HTERT-HM (cell line): ENCODE data around the gene GRIP2.

GRCh38 chr3:14472634-14473908, 67.1 kb downstream of the GRIP2 start:
- RRBS, result no CpG with 5 or more reads among the region's 26 CpGs

GRCh38 chr3:14521977-14522861, 17.9 kb downstream of the GRIP2 start:
- RRBS, result no CpG with 5 or more reads among the region's 22 CpGs

- RRBS, result no CpG with 5 or more reads among the region's 13 CpGs
These were observed at the start of gene GRIP2 for GRCh38 chr3:14539869-14540543. GRIP2 (minus strand) TSS chr3:14540342.

DNA sequence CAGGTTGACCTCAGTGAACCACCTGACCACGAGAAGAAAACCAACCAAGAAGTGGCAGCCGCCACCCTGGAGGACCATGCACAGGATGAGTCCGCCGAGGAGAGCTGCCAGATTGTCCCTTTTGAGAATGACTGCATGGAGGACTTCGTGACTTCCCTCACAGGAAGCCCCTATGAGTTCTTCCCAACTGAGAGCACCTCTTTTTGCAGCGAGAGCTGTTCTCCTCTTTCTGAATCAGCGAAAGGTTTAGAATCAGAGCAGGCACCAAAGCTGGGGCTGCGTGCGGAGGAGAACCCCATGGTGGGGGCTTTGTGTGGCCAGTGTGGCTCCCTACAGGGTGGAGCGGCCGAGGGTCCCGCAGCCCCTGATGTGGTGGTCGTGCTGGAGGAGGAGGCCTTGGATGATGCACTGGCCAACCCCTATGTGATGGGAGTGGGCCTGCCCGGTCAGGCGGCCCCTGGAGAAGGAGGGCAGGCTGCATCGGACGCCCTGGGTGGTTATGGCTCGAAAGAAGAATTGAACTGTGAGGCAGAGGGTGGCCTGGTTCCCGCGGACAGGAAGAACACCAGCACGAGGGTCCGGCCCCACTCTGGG, 1.3 kb downstream of the FGD5 start:
- RRBS, result no CpG with 5 or more reads among the region's 22 CpGs

GRCh38 chr3:15013371-15014090, 51.6 kb downstream of the MRPS25 start:
- RRBS, result no CpG with 5 or more reads among the region's 8 CpGs

GRCh38 chr3:15044293-15044969, 20.7 kb downstream of the MRPS25 start:
- RRBS, result no CpG with 5 or more reads among the region's 9 CpGs

DNA sequence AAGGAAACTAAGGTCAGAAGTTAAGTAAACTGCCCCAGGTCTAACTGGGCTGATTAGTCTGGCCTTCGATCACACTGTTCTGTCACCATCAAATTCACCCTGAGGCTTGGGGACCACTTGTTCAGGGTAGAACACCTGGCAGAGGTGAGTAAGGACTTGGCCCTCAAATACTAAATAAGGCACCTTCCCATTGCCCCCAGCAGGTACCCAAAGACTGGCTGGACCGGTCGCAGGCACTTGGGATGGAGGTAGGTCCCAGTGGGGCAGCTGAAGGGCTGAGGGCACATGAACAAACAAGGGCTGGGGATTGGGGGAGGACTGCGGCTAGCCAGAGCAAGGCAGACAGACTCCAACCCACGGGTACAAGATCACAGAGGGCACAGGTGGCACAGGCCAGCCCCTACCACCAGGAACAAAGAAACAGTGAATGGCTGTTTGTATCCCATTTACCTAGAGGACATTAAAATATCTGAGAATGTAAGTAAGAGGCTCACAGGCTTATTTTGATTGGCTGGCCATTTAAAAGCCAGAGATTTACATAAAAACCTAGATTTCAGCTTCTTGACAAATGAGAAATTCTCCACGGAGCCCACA, 1.8 kb downstream of the MRPS25 start:
- RRBS, result no CpG with 5 or more reads among the region's 6 CpGs

DNA sequence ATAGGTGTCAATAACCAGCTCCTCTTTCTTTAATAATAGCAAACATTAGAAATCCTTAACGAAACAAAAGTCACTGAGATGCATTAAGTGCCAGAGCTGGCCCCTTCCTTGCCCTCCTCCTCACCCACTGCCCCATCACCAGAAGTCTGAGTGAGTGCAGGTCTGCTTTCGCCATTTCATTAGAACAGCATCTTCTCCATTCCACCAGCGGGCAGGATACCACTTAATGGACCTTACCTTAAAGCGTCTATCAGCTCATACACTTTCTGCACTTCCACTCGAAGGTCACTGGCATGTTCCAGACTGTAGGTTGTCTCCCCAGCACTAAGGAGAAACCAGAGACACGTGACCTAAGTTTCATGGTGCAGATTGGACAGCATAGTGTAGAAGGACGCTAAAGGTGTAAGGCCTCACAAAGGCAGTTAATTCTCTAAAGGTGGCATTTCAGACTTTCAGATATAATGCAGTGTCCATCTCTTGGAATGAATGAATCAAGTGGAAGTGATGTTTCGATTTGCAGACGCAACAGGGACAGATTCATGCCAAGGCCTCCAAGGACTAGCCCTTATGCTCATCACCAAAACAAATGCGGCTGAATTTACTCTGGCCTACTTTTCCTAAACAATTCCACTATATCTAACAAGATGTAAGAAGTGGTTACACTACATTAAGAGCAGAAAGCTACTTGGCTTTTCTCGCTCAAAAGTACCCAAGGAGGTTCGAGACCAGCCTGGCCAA, 12.9 kb upstream of the MRPS25 start:
- RRBS, result no CpG with 5 or more reads among the region's 12 CpGs

- RRBS, result no CpG with 5 or more reads among the region's 4 CpGs
These were observed 2.9 kb downstream of the RBSN start for GRCh38 chr3:15095998-15096457.

DNA sequence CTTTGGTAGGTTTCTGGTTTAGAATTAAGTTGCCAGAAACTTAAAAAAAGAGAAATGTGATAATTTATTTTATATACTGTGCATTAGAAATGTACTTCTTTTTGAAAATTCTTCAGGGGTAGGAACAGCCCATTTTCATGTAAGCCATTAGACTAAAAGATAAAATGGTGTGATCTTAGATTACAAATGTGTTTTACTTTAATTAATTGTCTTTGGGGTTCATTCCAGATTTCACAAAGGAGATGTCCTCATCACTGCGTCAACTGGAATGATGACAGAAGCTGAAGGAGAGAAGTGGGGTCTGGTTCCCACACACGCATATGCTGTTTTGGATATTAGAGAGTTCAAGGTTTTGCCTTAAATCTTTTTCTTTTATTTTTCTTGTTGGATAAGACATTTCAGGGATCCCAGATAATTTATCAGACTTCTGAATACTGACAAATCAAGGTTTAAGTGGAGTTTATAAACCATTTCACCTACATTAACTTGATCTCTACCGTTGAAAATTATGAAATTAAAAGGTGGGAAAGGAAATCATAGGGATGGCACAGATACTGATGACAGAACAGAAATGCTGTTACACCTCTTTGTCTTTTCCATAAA, 28.9 kb downstream of the CAPN7 start:
- RRBS, result no CpG with 5 or more reads among the region's 3 CpGs

- RRBS, result no CpG with 5 or more reads among the region's 4 CpGs
These were observed 62.1 kb downstream of the SH3BP5 start for GRCh38 chr3:15270270-15270765.

DNA sequence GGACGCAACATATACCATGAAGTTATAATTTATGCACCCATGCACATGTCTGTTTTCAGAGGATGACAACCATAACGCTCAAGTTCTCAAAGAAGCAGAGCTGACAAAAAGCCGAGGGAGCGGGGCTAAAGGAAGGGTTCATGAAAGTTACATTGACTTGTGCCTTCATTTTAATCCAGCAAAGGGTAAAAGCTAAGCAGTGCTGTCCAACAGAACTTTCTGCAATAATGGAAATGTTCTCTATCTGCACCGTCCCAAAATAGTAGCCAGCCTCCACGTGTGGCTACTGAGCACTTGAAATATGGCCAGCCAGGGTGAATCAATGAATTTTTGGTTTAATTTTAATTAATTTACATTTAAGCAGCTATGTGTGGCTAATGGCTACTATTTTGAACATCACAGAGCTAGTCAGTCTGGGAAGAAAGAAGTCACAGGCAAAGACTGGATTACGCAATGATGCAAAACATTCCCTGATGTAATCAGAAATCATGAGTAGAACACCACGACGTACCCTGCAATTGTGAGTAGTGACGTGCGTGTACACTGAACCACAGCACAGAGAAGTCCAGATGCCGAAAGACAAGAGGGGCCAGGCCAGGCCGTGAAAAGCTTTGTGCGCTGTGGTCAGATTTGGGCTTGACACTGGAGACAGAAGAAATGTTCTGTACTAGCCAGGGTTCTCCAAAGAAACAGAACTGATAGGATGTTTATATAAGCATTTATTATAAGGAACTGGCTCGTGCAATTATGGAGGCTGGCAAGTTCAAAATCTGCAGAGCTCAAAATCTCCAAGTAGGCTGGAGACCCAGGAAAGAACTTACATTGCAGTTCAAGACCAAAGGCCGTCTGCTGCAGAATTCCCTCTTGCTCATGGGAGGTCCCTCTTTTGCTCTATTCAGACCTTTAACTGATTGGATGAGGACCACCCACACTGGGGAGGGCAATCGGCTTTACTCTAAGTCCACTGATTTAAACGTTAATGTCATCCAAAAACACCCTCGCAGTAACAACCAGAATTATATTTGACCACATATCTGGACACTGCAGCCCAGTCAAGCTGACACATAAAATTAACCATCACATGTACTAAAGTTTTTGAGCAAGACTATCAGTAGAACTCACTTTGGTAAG, 44.8 kb downstream of the SH3BP5 start:
- RRBS, result no CpG with 5 or more reads among the region's 19 CpGs

- RRBS, result no CpG with 5 or more reads among the region's 2 CpGs
These were observed 34.7 kb downstream of the SH3BP5 start for GRCh38 chr3:15297601-15298132.

DNA sequence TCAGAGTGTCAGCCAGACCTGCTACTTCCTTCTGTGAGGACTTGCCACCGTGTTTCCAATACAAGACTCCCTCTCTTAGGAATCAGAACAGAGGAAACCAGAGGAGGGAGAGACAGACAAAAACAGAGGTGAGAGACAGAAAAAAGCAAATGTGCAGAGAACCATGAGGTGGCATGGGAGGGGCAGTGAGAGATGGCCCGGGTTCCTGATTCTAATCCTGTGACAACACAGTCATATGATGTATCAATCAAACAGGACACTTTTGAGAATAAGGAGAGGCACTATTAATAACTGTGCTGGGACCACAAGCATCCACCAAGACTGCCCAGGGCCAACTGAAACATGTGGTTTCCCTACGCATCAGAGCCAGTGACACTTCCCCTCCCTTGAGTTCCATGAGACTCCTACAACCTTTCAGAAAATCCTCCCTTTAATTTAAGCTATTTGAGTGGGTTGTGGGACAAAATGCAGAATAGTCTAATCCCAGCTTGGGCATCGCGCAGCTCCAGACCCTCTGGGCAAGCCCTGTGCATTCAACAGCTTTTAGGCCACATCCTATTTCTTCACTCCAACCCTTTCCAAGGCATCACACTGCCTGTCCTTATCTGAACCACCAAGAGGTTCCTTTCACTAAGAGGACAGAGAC, 17.4 kb downstream of the SH3BP5 start:
- RRBS, result no CpG with 5 or more reads among the region's 5 CpGs

DNA sequence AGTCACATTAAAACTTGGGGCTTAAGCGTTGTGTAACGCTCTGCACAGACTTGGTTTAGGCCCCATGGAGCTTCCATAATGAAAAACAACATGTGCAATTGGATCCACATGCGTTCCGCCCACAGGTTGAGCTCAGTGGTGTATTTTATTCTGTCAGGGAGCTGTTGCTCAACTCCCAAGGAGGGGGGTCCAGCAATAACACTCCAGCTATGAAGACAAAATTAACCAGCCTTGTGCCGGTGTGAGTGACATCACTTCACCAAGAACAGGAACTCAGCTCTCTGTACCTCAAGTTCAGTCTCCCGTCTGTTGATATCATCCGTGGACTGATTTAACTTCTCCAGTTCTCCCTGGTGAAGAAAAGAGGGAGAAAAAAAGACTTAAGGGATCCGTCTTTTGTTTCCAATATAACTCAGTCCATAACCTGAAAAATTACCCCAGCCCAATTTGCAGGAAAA, 2.1 kb downstream of the SH3BP5 start:
- RRBS, result no CpG with 5 or more reads among the region's 8 CpGs

DNA sequence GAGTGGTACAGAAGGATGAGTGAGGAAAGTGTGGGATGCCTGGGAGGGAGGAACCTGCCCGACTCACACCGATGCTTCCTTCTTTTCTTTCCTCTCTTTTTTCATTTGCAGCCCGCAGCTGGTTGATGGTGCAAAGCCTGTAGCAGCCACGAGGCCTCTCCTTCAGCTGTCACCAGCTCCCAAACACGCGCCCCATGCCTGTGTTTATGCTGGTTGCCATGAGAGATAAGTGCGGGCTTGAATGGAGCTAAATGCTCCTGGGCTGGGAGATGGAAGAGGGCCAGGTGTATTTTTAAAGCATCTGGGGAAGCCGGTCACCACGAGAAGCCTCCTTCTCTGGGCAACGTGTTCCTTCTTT, 9.4 kb downstream of the COLQ start:
- RRBS, result no CpG with 5 or more reads among the region's 10 CpGs

GRCh38 chr3:15782063-15782392, 15.8 kb downstream of the ANKRD28 start:
- RRBS, result no CpG with 5 or more reads among the region's 4 CpGs

DNA sequence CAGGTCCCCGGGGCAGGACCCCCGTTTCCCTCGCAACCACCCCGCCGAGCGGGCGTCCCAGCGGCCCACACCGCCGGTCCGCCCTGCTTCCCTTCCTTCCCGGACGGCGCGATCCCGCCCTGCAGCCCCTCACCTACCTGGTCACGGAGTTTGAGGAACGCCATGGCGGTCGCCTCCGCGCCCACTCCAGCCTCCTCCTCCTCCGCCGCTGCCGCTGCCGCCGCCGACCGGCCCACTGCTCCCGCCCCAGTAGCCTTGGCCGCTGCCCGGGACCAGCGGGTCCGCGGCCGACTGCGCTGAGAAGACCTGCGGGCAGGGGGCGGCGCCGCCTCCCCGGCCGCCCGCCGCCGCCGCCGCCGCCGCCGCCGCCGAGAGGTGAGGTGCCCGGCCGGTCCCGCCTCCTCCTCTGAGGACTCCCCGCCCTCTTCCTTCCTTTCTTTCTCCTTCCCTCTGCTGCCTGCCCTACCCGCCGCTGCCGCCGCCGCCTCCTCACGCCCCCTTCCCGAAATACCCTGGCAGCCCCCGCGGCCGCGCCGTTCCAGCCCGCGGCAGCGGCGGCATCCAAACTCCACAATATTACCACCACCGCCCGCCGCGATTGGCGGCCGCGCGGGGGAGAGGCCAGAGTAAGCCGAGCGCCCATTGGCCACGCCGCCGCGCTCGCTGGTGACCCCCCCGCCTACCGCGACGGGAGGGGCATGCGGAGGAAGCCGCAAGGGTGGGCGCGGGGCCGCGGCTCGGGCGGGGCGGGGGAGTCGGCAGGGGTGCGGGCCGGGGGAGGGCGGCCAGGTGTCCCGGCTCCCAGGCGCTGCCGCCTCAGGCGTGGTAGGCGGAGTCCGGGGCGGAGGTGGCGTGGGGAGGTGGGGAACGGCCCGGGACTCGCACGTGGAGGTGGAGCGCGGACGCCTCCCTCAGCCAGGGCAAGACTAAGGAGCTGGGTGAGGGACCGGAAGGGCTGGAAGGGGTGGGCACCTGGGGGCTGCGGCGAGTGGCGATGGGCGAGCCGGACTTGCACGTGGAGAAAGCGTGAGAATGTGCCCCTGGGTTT, 61.8 kb upstream of the ANKRD28 start:
- RRBS, result 1% methylated on average over 49 of the region's 128 CpGs

- RRBS, result no CpG with 5 or more reads among the region's 5 CpGs
These were observed 125.9 kb upstream of the GALNT15 start for GRCh38 chr3:16048486-16049101.

GRCh38 chr3:16174987-16175560, 594 bp downstream of the GALNT15 start:
- RRBS, result no CpG with 5 or more reads among the region's 9 CpGs